ENCODE measurements around a stretch of chr18.

- PRO-cap, 4 experiments = no peak in any of the 4 experiments
- RAMPAGE, long total RNA, 2 experiments = no peak in any of the 2 experiments
These were observed 48.9 kb upstream of the CTAGE1 start for GRCh38 chr18:22466556-22467157.

GRCh38 chr18:22607048-22607384, 189.3 kb upstream of the CTAGE1 start:
- PRO-cap, 4 experiments = no peak in any of the 4 experiments
- RAMPAGE, long total RNA, 2 experiments = no peak in any of the 2 experiments

- PRO-cap, 4 experiments = peak in 1 of 4 experiments; most common plus-strand start chr18:23115220 (in 1); most common minus-strand start chr18:23115091 (in 1)
- RAMPAGE, long total RNA, 2 experiments = no peak in any of the 2 experiments
These were observed 20.4 kb upstream of the CABLES1 start for GRCh38 chr18:23114880-23115288.

- PRO-cap, 4 experiments = no peak in any of the 4 experiments
- RAMPAGE, long total RNA, 2 experiments = no peak in any of the 2 experiments
These were observed 19.7 kb upstream of the CABLES1 start for GRCh38 chr18:23115574-23115999.

DNA sequence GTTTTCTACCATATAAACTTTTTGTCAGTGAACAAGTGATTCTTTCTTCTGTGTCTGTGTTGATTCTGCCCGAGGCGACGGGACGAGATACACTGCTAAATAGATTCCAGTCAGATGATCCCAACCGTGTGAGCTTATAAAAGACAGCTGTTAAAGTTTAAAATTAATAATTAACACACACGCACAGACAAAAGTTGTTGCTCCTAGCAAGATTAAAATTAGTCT, 24.2 kb downstream of the CABLES1 start:
- PRO-cap, 4 experiments = peak in 3 of 4 experiments; most common minus-strand start position 100 of the sequence (in 2)
- RAMPAGE, long total RNA, 2 experiments = no peak in any of the 2 experiments

- PRO-cap, 4 experiments = no peak in any of the 4 experiments
- RAMPAGE, long total RNA, 2 experiments = no peak in any of the 2 experiments
These were observed 48.2 kb downstream of the CABLES1 start for GRCh38 chr18:23183369-23183939.

DNA sequence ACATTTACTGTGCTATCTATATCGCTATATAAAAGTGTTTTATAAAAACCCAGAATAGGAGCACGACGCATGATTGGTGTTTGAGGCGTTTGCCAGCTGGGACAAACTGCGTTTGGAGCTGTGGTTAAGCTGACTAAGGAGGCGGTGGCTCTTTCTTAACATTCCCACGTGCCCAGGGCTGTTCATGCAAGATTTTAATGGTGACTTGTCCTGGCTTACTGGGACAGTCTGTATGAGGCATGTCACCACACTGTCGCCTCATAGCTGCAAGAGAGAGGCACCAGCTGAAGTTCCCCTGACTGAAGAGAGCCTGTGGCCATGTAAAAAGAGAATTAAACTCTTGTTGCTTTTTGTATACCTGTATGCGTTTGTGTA, 123.0 kb downstream of the CABLES1 start:
- PRO-cap, 4 experiments = peak in 1 of 4 experiments; most common plus-strand start position 261 of the sequence (in 1)
- RAMPAGE, long total RNA, 2 experiments = no peak in any of the 2 experiments

DNA sequence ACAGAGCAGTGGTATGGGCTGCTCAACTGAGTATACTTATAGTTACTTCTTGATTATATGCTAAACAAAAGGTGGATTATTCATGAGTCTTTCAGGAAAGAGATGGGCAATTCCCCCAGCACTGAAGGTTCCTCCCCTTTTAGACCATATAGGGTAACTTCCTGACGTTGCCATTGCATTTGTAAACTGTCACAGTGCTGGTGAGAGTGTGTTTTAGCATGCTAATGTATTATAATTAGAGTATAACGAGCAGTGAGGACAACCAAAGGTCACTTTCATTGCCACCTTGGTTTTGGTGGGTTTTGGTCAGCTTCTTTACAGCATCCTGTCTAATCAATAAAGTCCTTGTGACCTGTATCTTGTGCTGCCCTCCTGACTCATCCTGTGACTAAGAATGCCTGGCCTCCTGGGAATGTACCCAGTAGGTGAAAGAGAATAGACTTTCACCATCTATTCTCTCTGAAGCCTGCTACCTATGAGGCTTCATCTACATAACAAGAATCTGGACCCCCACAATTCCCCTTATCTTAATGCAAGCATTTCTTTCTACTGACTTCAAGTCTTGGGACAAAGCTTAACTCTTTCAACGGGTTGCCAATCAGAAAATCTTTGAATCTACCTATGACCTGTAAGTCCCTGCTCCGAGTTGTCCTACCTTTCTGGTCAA, 148.7 kb downstream of the CABLES1 start:
- PRO-cap, 4 experiments = no peak in any of the 4 experiments
- RAMPAGE, long total RNA, 2 experiments = no peak in any of the 2 experiments

GRCh38 chr18:23330795-23331759, 106.7 kb downstream of the TMEM241 start:
- PRO-cap, 4 experiments = no peak in any of the 4 experiments
- RAMPAGE, long total RNA, 2 experiments = no peak in any of the 2 experiments

DNA sequence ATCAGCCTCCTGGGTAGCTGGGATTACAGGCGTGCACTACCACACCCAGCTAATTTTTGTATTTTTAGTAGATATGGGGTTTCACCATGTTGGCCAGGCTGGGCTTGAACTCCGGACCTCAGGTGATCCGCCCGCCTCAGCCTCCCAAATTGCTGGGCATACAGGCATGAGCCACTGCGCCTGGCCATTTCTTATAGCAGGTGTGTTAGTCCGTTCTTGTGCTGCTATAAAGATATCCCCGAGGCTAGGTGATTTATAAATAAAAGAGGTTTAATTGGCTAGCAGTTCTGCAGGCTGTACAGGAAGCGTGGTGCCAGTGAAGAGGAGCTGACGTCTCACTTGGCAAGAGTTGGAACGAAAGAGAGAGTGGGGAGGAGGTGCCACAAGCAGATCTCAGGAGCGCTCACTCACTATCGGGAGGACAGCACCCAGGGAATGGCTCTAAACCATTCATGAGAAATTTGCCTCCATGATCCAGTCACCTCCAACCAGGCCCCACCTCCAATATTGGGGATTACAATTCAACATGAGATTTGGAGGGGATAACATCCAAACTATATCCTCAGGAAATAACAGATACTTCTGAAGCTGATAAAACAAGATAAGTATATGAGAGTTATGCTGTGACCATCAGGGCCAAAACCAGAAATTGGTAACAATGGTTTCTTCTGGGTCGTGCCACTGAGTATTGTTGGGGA, 7.6 kb upstream of the RMC1 start:
- PRO-cap, 4 experiments = no peak in any of the 4 experiments
- RAMPAGE, long total RNA, 2 experiments = no peak in any of the 2 experiments

DNA sequence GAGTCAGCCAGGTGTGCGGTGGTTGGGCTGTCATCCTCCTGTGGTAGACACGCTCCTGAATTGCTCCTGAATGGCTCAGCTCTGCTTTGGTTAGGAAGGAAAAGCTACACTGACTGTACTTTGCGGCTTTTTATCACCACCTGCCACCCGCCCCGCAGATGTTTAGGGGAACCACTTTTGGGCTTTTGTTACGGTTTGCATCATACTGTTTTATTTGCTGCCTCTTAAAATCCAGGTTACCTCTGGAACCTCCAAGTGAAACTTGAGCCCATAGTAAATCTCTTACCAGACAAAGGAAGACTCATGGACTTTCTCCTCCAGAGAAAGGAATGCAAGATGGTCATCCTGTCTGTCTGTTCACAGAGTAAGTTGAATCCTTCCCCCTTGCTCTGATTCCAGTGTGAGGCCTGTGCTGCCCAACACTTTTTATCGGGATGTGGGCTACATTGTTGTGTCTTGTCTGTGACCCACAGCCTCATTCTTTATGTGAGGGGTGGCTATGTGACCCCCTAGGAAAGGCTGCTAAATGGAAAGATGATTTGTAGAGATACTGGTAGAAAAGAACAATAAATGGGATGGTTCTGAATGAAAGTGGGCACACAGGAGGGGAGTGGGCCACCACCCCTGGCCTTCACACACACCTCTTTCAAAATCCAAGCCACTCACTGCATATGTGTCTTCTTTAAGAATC, 23.2 kb downstream of the RMC1 start:
- PRO-cap, 4 experiments = no peak in any of the 4 experiments
- RAMPAGE, long total RNA, 2 experiments = no peak in any of the 2 experiments

DNA sequence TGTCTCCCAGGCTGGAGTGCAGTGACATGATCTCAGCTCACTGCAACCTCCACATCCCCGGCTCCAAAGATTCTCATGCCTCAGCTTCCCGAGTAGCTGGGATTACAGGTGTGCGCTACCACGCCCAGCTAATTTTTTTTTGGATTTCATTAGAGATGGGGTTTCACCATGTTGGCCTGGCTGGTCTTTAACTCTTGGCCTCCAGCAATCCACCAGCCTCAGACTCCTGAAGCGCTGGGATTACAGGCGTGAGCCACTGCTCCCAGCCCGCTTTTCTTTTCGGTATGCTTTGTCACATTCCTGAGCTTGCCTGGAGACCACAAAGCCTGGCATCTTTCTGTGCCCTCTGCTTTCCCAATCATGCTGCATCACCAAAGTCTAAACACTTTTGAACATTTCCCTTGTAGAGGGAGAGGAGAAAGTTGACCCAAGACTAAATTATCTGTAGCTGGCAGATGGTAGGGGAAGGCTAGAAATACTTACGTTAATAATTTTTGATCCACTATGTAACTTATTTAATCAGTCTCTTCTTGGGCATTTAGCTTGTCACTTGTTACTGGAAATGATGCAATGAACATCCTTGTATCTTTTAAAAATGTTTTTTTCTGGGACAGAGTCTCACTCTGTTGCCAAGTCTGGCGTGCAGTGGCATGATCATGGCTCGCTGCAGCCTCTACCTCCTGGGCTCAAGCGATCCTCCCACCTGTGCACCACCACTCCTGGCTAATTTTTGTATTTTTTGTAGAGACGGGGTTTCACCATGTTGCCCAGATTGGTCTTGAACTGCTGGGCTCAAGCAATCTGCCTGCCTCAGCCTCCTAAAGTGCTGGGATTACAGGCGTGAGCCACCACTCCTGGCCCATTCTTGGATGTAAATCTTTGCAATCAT, 2.7 kb upstream of the NPC1 start:
- PRO-cap, 4 experiments = no peak in any of the 4 experiments
- RAMPAGE, long total RNA, 2 experiments = no peak in any of the 2 experiments

GRCh38 chr18:23857877-23858147, 156.7 kb upstream of the TTC39C start:
- PRO-cap, 4 experiments = peak in 3 of 4 experiments; most common plus-strand start chr18:23857991 (in 2)
- RAMPAGE, long total RNA, 2 experiments = no peak in any of the 2 experiments

DNA sequence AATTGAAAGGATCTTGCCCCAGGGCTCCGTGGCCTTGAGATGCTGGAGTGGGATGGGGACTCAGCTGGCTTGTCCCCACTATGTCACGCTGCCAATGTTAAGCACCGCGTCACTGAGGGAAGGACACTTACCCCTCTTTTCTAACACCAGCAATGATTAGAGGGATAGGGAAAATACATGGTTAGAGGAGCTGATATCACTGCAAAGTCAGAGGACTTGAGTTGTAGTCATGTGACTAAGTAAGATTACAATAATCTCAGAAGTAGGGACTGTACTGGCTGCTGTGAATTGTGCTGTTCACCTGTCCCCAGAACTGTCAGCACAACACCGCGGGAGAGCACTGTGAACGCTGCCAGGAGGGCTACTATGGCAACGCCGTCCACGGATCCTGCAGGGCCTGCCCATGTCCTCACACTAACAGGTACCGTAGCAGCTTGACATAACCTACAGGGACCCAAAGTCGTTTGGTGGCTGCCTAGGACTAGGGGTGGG, 132.9 kb upstream of the TTC39C start:
- PRO-cap, 4 experiments = no peak in any of the 4 experiments
- RAMPAGE, long total RNA, 2 experiments = no peak in any of the 2 experiments

- PRO-cap, 4 experiments = no peak in any of the 4 experiments
- RAMPAGE, long total RNA, 2 experiments = no peak in any of the 2 experiments
These were observed 113.6 kb upstream of the TTC39C start for GRCh38 chr18:23900857-23901368.

DNA sequence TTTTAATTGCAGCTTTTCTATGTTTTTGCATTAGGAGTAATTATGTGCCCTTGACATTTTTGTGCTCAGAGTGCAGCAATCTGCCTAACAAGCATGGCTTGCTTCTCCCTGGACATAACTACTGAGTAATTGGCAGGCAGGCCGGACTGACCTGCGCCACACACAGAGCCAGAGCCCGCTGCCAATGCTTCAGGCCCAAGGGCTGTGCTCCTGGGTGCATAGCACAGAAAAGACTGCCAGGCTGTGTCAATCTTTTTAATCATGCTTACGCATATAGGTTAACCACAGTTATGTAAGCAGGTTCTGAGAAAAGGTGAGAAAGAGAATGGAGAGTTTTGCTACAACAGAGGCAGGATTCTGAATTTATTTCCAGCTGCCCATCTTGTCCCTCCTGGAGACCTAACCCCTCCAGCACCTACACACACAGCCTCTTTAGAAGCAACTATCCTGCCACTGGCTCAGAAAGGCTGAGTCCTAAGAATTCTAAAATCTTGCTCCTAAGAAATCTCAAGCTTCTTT, 22.0 kb upstream of the TTC39C start:
- PRO-cap, 4 experiments = peak in 3 of 4 experiments; most common plus-strand start position 316 of the sequence (in 1); most common minus-strand start position 123 of the sequence (in 2)
- RAMPAGE, long total RNA, 2 experiments = no peak in any of the 2 experiments

DNA sequence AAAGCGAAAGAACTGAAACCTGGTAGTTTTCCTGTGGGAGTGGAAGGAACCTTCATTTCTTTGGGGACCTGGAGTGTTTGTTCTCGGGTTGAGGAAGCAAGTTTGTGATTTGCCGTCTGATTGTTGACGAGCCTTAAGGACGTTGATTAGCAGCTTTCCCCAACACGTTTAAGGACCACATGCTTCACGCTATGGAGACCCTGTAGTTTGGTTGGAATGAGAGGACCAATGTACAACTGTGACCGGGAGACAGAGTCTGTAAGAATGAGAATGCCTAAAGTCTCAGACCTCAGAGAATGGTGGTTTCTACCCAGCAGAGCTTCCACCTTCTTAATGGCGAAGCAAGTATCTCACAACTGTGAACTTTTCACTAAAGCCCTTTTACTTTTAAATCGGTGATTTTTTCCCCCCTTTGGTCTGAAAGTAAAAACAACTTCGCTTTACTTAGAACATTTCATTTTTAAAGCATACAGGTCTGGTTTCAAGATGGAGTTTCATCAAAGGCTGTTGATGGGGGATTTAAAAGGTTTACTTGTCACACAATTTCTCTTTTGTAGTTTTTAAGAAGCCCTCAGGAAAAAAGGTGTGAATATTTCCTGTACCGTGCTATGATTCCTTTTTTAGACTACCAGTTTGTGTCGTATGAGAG, 1.4 kb downstream of the TTC39C start:
- PRO-cap, 4 experiments = no peak in any of the 4 experiments
- RAMPAGE, long total RNA, 2 experiments = no peak in any of the 2 experiments

- PRO-cap, 4 experiments = peak in 4 of 4 experiments; most common plus-strand start chr18:24052283 (in 4); most common minus-strand start chr18:24052184 (in 2)
- RAMPAGE, long total RNA, 2 experiments = no peak in any of the 2 experiments
These were observed 37.3 kb downstream of the TTC39C start for GRCh38 chr18:24051520-24052538.

DNA sequence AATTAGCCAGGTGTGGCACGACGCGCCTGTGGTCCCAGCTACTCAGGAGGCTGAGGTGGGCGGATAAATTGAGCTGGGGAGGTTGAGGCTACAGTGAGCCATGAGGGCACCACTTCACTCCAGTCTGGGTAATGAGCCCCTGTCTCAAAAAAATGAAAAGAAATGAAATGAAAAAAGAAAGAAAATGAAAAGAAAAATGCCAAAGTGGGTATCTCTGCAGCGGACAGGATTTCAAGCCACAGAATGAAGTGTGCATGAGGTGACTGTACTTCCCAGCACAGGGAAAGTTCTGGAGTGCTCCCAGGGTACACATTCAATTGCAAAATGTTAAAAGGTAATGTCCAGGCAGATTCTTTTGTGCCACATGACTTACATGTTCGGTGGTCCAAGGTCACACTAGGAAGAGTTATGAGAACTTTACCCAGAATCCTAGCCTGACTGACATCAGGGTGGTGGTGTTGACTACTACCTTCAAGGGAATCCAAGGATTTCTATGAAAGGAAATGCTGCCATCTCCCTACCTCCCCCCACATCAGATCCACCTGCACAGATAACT, 56.4 kb downstream of the CABYR start:
- PRO-cap, 4 experiments = peak in 4 of 4 experiments; most common plus-strand start position 437 of the sequence (in 4); most common minus-strand start position 245 of the sequence (in 4)
- RAMPAGE, long total RNA, 2 experiments = no peak in any of the 2 experiments

GRCh38 chr18:24359910-24360146, 37.8 kb downstream of the OSBPL1A start:
- PRO-cap, 4 experiments = no peak in any of the 4 experiments
- RAMPAGE, long total RNA, 2 experiments = no peak in any of the 2 experiments